Rectum (tissue), 1 donor: Measurements from ENCODE around the gene HECTD4.

- PRO-cap: no peak
These were observed 33.4 kb downstream of the TRAFD1 start for GRCh38 chr12:112158793-112159092.

GRCh38 chr12:112178800-112179613 lies 53.6 kb downstream of the TRAFD1 start:
- PRO-cap: no peak

DNA sequence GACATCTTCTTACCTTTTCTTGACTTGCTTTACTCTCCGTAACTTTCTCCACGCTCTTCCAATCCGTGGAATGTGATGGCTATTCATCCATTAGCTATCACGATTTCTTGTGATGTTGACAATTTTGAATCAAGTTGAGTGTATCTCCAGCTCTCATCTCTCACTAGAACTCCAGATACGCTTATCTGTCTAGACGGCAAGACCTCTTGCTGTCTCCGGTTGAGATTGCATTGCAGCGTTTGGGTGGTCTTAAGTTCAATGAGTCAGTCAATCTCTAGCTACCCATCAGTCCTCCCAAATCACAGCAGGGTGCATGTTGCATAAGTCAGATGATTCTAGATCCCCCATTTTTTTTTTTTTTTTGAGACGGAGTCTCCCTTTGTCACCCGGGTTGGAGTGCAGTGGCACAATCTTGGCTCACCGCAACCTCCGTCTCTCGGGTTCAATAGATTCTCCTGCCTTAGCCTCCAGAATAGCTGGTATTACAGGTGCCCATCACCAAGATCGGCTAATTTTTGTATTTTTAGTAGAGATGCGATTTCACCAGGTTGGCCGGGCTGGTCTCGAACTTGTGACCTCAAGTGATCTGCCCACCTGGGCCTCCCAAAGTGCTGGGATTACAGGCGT lies 74.6 kb downstream of the TRAFD1 start:
- PRO-cap: no peak

- PRO-cap: bidirectional peak, plus-strand start at chr12:112381835, minus-strand start at chr12:112381656; bidirectional peak, plus-strand start at chr12:112382205, minus-strand start at chr12:112382248; bidirectional peak, plus-strand start at chr12:112382498, minus-strand start at chr12:112382386
These were observed at the start of gene HECTD4 for GRCh38 chr12:112381545-112382823. Gene HECTD4 (minus strand): TSS chr12:112382431.

DNA sequence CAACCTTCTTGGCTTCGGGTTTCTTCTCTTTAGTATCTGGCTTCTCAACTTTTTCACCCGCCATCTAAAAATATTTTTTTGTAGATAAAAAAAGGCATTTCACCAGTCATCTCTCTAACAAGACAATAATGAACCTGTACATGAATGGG lies 938 bp downstream of the RPL6 start:
- PRO-cap: no peak

DNA sequence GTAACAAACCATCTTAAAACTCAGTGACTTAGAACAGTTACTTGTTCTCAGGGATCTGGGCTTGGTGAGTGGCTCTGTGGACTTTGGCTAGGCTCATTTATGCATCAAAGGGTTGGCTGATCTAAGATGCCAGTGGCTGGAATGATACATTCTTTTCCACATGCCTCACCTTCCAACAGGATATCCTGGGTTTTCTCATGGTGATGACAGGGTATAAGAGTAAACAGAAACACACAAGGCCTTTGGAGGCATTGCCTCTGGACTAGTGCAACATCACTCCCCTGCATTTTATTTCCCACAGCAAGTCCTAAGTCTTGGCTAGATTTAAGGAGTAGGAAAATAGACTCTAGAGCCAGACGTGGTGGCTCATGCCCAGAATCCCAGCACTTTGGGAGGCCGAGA lies 47.8 kb downstream of the RPH3A start:
- PRO-cap: no peak

GRCh38 chr12:112971491-112972201 lies 6.7 kb upstream of the OAS2 start:
- PRO-cap: no peak

GRCh38 chr12:113055778-113056556 lies 563 bp upstream of the DTX1 start:
- PRO-cap: no peak

DNA sequence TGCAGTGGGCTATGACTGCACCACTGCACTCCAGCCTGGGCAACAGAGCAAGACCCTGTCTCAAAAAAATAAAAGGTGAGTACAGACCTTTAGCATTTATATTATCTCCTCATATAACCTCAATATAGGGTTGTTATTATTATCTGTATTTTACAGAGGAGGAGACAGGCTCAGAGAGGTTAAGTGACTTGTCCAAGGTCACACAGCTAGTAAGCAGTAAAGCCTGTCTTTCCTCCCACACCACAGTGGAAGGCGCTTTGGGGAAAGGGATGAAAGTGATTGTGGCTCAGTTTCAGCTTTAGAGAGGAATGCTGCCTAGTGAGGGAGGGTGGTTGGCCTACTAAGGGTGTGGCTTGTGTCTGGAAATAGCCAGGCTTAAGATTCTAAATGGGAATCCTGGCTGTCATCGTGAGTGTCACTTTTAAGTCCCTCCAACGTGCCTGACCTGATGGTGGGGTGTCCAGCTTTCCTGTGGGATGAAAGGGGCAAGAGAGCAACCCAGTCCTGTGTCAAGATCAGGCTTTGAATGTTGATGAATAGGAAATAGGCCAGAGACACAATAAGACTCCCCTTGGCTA lies 7.4 kb downstream of the TPCN1 start:
- PRO-cap: no peak

DNA sequence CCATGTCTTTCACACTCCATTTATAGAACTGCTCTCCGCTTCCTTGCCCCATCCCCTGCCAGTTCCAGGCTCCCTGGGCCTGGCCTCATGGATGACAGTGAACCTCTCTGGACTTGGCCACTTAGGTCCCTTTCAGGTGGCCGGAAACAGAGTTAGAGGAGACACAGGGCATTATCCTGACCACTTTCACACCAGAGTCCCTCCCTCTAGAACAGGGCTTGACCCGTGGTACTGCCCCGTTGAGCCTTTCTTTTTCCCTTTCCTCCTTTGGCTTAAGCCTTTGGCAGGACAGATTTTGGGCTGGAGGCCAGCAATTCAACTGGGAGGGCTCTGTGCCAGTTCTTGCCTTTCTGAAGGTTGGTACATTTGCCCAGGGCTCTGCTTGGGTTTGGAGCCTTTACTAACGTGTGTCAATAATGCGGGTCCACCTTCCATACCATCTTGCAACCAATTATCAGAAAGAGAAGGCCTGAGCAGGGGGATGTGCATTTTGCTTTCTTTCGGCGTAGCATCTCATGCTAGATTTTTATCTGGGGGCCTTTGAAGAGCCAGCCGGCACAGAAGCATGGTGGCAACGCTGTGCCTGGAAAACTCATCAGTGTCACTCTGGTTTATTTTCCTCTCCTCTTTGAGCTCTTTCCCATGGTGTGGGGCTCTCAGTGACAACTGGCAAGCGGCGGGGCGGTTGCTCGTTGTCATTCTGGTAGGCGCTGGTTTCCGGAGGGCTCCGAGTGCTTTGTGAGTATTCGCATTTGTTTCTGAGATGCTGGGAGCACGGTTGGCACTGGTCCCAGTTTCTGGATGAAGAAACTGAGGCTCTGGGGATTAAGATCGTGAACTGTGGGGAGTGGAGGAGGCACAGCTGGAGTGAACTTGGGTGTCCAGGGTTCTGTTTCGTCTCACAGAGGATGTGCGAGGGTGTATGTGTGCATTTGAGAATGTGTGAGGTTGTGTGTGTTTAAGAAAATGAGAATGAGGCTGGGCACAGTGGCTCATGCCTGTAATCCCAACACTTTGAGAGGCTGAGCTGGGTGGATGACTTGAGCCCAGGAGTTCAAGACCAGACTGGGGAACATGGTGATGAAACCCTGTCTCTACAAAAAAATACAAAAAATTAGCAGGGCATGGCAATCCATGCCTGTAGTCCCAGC lies 23.1 kb downstream of the TPCN1 start:
- PRO-cap: no peak

- PRO-cap: no peak
These were observed 41.6 kb downstream of the SLC8B1 start for GRCh38 chr12:113293138-113293867.

DNA sequence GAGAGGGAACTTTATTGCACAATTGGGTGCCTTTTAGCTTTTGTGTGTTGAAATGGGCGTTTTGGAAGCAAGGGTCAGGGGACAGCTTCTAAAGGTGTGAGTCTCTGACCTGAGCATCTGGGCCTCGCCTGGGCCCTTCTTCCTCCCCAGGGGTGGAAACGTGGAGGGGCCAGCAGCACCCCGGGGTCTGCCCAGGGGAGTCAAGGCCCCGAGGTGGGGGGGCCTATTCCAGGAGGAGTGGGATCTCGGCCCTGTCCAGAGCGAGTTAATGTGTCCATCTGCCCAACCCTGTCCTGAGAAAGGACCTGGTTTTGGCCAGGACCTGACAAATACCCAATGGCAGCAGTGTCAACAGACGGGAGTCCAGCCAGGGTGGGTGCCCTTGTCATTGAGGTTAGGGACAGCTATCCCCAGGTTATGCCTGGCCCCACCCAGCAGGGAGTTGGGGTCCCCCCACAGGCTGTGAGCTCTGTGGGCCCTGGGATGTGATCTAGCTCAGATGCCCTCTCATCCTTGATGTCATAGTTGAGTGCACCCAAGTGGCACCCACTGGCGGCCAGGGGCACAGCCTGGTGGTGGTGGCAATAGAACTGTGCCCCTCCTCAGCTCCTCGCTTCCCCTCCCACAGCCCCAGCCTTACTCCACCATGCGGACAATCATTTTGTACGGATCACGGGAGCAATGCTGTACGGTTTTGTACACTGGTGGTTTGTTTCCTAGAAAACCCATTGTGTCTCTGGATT lies 36.9 kb downstream of the SLC8B1 start:
- PRO-cap: no peak

GRCh38 chr12:113392548-113392985 lies 11.1 kb downstream of the SDS start:
- PRO-cap: no peak

DNA sequence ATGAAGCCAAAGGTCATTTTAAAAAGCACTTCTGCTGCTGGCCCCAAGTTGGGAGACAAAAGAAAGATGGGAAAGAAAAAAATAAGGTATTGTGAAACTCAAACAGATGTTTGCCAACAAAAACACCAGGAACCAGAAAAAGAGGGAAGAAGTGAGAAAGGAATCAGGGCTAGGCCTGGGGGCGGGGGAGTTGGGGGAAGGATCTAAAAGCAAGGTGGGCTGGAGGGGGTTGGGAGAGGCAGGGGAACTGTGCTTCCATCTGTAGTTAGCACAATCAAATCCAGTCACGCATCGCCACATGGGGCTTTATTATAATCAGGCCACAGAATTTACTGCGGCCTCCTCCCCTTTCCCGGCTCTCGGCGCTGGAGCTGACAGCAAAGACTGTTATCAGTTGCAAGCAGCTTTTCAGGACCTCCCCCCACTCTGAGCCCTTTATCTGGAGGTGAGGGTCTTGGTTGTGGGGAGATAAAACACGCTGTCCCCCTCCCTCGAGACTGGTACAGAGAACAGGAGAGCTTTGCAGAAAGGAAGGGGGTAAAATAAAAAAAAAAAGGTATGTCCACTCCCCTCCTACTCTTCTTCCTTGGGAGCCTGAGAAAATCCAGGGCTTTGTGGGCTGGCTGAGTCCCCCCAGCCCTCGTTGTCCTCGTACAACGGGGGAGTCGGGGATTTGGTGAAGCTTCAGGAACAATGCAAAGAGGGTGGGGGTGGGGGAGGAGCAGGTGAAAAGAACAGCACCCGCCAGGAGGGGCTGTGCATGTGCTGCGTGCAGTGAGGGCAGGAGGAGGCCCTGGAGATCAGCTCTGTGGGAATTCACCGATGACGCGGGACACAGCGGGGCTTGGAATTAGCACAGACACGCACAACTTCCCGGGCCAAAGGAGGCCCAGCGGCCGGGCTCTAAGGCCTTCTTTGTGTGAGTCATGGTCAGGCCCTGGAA lies 33.2 kb downstream of the RBM19 start:
- PRO-cap: no peak

GRCh38 chr12:114399279-114400161 lies 6.4 kb downstream of the TBX5 start:
- PRO-cap: no peak

DNA sequence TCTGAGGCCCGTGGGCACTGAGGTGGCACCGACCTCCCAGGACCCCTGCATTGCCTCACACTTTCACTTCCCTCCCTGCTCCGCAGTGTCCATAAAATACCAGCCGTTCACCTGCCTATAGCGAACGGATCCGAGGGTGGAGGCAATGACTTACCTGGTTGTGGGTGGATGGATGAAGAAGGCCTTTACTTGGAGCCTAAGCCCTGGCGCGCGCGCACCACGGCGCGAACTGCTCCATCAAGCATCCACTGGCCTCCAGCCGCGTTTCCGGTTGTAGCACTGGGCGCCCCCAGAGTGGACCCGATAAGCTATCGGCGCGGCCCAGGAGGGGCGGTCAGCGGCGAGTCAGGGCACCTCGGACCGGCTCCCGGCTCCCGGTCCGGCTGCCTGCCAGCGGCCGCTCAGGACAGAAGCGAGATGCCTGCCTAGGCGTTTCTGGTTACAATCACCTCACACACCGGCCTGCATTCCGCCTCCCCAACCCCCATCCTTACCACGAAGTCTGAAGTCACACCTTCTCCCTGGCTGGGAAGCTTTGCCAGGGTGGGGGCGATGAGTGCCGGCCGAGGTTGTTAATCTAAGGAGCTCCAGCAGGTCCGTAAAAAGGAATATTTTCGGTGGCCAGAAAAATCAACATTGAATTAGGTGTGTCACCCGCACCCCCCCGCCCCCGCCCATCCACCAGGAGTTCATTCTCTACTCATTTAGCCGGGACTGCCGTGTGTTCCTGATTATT lies 42.6 kb upstream of the TBX5 start:
- PRO-cap: no peak

- PRO-cap: no peak
These were observed 74.3 kb upstream of the TBX5 start for GRCh38 chr12:114480254-114480713.

- PRO-cap: no peak
These were observed 15.8 kb downstream of the TBX3 start for GRCh38 chr12:114668126-114668637.

GRCh38 chr12:114668638-114669146 lies 15.3 kb downstream of the TBX3 start:
- PRO-cap: bidirectional peak, plus-strand start at chr12:114668803, minus-strand start at chr12:114668754

DNA sequence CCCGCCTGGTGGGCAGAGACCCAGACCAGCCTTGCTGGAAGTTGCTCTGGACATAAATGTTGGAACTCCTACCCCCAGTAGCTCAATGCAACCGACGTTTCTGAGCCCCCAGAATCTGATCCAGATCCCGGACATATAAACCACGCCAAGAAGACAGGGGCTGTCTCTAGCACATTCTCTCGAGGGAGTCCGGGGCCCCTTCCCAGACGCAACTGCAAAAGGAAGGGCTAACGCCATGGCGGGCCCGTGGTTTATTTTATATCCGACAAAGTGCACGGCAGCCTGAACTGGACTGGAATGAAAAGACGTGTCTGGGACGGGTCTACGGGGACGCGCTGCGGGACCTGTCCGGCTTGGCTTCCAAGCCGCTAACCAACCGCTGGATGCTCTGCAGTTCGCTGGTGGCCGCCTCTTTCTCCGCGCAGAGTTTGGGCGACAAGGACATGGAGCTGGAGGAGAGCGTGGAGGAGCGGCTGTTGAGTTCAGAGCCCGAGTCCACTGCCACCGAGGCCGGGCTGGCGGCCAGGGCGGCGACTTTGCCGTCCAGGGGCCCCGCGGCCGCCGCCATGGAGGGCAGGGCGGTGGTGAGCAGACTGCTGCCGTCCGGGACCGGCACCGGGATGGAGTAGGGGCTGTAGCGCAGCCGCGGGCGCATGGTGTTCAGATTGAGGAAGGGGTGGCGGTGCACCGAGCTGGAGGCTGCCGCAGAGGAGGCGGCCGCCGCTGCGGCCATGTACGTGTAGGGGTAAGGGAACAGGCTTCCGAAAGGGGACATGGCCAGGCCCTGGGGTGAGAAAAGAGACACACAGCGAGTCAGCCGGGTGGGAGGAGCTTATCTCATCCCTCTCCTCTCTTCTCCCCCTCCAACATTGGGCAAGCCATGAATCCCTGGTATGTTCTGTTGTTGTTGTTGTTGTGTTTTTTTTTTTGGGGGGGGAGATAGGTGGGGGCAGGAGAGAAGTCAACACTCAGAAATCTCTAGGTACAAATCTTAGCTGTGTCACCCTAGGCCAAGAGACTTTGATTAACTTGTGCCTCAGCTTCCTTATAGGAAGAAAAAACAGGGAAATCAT lies 12.1 kb downstream of the TBX3 start:
- PRO-cap: no peak